ENCODE results near the genes USP14 and CLUL1.

DNA sequence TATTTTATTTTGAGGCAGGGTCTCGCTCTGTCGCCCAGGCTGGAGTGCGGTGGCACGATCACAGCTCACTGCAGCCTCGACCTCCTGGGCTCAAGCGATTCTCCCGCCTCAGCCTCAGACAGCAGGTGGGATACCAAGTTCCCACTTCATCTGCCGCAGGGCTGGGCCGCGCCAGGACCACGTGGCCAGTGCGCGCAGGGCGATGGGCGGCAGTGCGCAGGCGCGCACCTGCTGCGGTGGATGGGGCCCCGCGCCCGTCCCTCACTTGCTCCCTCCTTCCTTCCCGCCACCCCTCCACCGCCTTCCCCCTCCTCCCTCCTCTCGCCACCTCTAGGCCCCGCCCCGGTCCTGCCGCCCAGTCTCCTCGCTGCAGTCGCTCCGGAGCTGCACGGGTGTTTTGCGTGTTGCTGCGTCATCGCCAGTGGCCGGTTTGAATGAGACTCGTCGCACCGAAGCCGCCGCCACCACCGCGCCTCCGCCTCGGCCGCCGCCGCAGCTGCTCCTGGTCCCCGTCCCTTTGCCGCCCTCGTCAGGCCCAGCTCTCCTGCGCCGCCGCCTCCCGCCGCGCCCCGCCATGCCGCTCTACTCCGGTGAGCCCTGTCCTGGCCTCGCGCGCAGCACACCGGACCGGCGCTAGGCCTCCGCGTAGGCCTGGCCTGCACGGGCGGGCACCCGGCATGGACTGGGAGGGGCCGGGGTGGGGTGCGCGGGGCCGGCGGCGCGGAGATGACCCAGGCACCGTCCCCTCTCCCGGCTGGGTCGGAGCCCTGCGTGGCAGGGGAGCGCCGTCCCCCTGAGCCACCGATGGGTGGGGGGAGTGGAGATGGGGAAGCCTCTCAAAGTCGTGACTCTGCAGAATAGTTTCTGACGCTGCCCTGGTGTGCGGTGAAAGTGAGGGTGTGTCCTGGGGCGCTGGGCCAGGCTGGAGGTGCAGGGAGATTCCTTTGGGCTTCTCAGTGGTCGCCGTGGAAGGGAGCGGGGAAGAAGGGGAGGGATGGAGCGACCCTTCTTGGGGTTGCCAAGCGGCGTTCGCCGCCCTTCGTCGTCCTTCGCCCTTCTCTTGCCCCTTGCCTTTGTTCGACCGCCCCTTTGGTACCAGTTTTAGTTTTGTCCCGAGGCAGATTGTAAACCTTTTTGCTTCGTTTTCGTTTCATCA is at the start of gene USP14:
Gene USP14 (plus strand): TSS at position 433 of the 1,156 bp plus-strand sequence.
CAGE:
- cytosol, long polyA minus RNA = start-site peak on the plus strand centred at position 450 of the sequence, 35 bp wide, 79 reads
- cytosol, long polyA plus RNA = start-site peak on the plus strand centred at position 430 of the sequence, 82 bp wide, 431 and 50 reads in 2 replicates
- long polyA plus RNA = start-site peak on the plus strand centred at position 442 of the sequence, 61 bp wide, 368 and 463 reads in 2 replicates
- nucleus, long polyA minus RNA = no peak
- nucleus, long polyA plus RNA = start-site peak on the plus strand centred at position 465 of the sequence, 222 bp wide, 612 and 504 reads in 2 replicates

GRCh38 chr18:159281-159635 is 901 bp downstream of the USP14 start:
CAGE:
- cytosol, long polyA minus RNA = no peak
- cytosol, long polyA plus RNA = no peak
- long polyA plus RNA = no peak
- nucleus, long polyA minus RNA = no peak
- nucleus, long polyA plus RNA = no peak

CAGE:
- cytosol, long polyA minus RNA = no peak
- cytosol, long polyA plus RNA = no peak
- long polyA plus RNA = no peak
- nucleus, long polyA minus RNA = no peak
- nucleus, long polyA plus RNA = no peak
These were observed 38.1 kb downstream of the USP14 start for GRCh38 chr18:196471-196901.

DNA sequence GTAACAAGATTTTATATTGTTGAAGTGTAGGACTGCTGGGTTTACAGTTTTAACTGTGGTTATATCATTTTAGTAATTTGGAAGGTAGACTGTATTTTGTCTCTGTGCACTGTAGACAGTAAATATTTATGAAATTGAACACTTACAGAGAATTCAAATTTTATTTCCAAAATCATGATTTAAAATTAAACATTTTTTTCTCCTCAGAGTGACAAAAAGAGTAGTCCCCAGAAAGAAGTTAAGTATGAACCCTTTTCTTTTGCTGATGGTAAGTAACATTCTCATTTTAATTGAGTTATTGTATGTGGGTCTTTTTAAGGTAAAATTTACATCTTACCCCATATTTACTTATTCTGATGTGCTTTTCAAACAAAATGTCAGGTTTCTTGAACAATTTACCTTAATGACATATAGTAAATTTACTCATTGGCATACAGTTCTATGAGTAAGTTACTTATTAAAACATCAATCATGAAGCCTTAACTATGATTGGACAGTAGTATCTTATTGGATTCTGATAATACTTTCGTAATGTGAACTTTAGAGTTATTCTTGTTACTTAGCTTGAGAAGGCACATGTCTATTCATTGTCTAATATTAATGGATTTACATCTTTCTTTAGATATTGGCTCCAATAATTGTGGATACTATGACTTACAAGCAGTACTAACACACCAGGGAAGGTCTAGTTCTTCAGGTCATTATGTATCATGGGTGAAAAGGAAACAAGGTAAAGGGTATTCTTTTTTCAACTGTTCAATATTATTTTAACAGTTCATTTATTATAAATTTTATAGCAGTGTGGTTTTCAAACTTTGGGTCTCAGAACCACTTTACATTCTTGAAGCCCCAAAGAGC is 51.6 kb downstream of the USP14 start:
CAGE:
- cytosol, long polyA minus RNA = no peak
- cytosol, long polyA plus RNA = no peak
- long polyA plus RNA = no peak
- nucleus, long polyA minus RNA = no peak
- nucleus, long polyA plus RNA = no peak

CAGE:
- cytosol, long polyA minus RNA = start-site peak on the plus strand at chr18:213525-213695, 7 reads; start-site peak on the plus strand at chr18:213888-213942, 11 reads
- cytosol, long polyA plus RNA = no peak
- long polyA plus RNA = no peak
- nucleus, long polyA minus RNA = no peak
- nucleus, long polyA plus RNA = no peak
These were observed 54.2 kb downstream of the THOC1 start for GRCh38 chr18:213294-214497.

GRCh38 chr18:217911-218746 is 49.7 kb downstream of the THOC1 start:
CAGE:
- cytosol, long polyA minus RNA = no peak
- cytosol, long polyA plus RNA = no peak
- long polyA plus RNA = no peak
- nucleus, long polyA minus RNA = no peak
- nucleus, long polyA plus RNA = no peak

CAGE:
- cytosol, long polyA minus RNA = no peak
- cytosol, long polyA plus RNA = no peak
- long polyA plus RNA = no peak
- nucleus, long polyA minus RNA = no peak
- nucleus, long polyA plus RNA = no peak
These were observed 731 bp upstream of the THOC1 start for GRCh38 chr18:268336-269219.

DNA sequence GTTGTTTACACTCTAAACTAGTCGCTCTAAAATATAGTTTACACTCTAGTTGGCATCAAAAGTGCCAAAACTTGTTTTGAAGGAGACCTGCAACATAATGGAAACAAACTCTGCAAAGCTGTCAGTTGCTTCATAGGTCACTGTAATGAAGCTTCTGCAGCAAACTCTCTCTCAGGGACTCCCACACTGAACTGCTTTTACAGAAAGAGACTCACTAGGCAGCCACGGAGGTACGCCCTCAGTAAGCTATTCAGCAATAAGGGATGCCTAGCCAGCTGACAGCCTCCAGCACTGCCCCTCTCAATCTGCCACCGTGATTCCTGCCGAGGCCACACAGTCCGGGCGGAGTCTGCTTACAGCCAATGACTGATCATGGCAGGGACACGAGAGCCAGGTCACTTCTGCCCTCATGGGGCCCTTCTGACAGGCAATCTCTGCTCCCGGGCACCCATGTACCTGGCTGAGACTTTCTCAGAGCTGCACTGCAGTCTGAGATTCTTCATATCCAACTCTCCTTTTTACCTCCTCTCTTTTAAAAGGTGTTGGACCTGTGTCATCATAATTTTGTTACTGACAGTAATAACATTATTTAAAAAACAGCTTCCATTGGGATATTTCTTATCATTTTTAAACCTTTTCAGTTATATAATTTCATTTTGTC is 51.0 kb downstream of the COLEC12 start:
CAGE:
- cytosol, long polyA minus RNA = no peak
- cytosol, long polyA plus RNA = no peak
- long polyA plus RNA = no peak
- nucleus, long polyA minus RNA = no peak
- nucleus, long polyA plus RNA = no peak

CAGE:
- cytosol, long polyA minus RNA = no peak
- cytosol, long polyA plus RNA = no peak
- long polyA plus RNA = no peak
- nucleus, long polyA minus RNA = no peak
- nucleus, long polyA plus RNA = no peak
These were observed 25.4 kb downstream of the COLEC12 start for GRCh38 chr18:475081-475565.

CAGE:
- cytosol, long polyA minus RNA = start-site peak on the plus strand at chr18:597004-597015, 6 reads
- cytosol, long polyA plus RNA = no peak
- long polyA plus RNA = no peak
- nucleus, long polyA minus RNA = no peak
- nucleus, long polyA plus RNA = no peak
These were observed at the start of gene CLUL1 for GRCh38 chr18:596667-597565. CLUL1 (plus strand) TSS chr18:596988.

DNA sequence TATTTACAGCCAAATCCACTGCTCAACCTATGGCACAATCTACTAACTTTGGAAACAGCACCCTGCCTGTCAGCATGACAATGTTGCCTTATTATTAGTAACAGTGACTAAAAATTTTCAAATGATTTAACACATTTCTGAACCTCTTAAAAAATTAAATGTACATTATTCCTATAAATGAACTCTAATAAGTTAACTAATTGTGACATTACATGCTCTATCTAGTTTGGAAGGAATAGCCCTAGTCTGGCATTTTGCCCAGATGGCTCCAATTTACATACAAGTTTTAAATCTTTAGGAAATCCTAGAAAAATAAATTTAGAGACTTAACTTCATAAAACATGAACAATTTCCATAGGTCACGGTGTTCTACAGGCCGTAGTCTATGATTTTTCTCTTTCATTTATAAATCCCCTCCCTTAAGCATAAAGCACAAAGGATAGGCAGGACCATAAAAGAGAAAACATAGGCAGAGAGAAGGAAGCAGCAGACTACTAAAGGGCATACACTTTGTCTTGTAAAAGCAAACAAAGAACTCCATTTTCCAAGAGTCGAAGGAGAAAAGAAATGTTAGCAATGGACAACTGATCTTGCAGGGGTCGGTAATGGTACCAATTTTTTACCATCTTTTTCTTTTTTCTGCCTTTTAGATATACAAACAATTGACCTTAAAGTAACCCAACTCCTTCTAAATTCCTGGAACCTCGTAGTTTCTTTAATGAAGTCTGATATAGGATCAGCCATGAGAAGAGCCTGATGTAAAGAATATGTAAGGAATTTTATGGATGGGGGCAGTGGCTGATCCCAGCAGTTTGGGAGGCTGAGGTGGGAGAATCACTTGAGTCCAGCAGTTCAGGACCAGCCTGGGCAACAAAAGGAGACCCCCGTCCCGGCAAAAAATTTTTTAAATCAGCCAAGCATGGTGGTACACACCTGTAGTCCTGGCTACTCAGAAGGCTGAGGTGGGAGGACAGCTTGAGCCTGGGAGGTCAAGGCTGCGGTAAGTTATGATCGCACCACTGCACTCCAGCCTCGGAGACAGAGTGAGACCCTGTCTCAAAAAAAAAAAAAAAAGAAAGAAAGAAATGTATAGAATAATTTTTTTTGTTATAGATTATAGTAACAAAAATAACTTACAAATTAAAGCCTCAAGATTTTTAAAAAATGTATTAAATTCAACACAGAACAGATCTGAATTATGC is 33.3 kb downstream of the YES1 start:
CAGE:
- cytosol, long polyA minus RNA = no peak
- cytosol, long polyA plus RNA = no peak
- long polyA plus RNA = no peak
- nucleus, long polyA minus RNA = no peak
- nucleus, long polyA plus RNA = no peak

DNA sequence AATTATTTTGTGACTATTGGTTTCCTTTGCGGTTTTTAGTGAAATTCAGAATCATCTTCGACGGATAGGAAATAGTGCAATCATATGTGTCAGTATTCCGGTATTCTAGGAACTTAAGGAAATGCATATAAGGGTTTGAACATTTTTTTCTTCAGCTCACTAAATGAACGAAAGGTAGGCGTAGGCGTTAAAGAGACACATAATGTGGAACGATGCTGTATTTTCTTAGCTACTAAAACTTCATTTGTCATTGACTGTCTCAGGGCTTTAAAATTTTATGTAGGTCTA is 1.3 kb upstream of the YES1 start:
CAGE:
- cytosol, long polyA minus RNA = no peak
- cytosol, long polyA plus RNA = no peak
- long polyA plus RNA = no peak
- nucleus, long polyA minus RNA = no peak
- nucleus, long polyA plus RNA = no peak

DNA sequence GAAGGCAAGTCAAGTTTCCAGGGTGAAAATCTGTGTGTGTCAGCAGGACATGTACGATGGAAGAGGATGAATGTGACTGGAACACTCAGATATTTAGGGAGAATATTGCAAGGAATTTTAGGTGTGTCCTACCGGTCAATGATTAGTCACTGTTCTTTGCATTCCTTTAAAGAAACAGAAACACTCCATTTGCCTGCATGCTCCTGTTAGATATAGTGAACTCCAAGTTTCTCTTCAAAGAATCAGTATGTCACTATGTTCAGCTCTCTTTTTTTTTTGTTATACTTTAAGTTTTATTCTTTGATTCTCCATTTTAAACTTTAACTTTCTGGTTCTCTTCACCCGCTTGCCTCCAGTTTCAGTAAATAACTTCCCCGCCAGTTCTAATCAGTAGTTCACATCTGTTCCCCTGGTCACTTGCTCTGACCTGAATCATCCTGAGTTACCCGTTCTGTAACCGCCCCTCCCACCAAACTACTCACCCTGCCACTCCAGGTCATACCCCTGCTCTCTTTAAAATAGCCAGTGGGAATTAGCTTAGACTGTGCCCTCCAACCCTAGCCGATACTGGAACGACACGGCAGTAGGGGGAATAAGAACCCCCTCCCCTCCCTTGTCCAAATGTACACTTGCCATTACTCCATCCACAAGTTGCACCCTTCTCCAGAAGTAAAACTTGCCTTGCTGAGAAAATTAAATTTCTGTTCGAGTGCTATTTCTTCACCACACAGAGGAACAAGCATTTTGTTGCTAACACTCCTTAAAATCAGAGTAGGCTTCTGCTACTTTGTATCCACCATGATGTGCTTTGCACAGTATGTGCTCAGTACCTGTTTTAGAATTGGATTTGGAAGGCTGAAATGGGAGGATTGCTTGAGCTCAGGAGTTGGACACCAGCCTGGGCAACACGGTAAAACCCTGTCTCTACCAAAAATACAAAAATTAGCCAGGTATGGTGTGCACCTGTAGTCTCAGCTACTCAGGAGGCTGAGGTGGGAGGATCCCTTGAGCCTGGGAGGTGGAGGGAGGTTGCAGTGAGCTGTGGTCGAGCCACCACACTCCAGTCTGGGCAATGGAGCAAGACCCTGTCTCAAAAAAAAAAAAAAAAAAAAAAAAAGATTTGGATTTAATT is 268.3 kb downstream of the METTL4 start:
CAGE:
- cytosol, long polyA minus RNA = no peak
- cytosol, long polyA plus RNA = no peak
- long polyA plus RNA = no peak
- nucleus, long polyA minus RNA = no peak
- nucleus, long polyA plus RNA = no peak

GRCh38 chr18:2515823-2516742 is 55.2 kb downstream of the METTL4 start:
CAGE:
- cytosol, long polyA minus RNA = no peak
- cytosol, long polyA plus RNA = no peak
- long polyA plus RNA = no peak
- nucleus, long polyA minus RNA = no peak
- nucleus, long polyA plus RNA = no peak

DNA sequence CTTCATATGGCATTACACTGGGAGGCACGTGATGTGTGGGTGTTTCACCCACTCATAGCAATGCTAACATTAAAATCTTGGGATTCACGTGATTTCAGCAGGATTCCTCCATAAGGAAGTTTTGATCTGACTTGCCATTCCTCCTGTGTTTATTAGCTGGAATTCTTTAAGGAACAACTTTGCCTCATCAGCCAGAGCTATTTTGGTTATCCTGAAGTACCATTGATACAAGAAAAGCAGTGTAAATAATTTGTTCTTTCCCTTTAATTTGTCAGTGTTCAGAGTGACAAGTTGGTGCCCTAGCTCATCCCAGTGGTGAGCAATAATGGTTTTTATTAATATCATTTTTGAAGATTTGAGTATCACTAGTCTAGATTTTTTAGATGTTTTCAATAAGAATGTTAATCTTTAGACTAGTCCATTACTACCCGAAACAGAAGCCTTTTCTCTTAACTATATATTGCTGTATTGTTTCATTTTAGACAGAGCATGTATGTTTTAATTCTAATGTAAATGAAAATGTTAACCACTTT is 9.2 kb downstream of the SMCHD1 start:
CAGE:
- cytosol, long polyA minus RNA = no peak
- cytosol, long polyA plus RNA = no peak
- long polyA plus RNA = no peak
- nucleus, long polyA minus RNA = no peak
- nucleus, long polyA plus RNA = no peak

GRCh38 chr18:2696066-2696977 is 40.8 kb downstream of the SMCHD1 start:
CAGE:
- cytosol, long polyA minus RNA = no peak
- cytosol, long polyA plus RNA = no peak
- long polyA plus RNA = no peak
- nucleus, long polyA minus RNA = no peak
- nucleus, long polyA plus RNA = no peak

DNA sequence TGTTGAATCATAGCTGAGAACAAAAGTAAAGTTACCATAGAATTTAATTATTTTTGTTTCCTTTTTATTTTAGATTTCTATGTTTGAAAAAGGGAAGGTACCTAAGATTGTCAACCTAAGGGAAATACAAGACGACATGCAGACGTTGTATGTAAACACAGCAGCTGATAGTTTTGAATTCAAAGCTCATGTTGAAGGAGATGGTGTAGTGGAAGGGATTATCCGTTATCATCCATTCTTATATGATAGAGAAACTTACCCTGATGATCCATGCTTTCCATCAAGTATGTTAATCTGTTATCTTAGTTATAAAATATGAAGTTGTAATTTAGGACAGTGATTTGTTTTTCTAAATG is 42.2 kb downstream of the SMCHD1 start:
CAGE:
- cytosol, long polyA minus RNA = start-site peak on the plus strand centred at position 143 of the sequence, 108 bp wide, 10 reads
- cytosol, long polyA plus RNA = no peak
- long polyA plus RNA = no peak
- nucleus, long polyA minus RNA = no peak
- nucleus, long polyA plus RNA = no peak

DNA sequence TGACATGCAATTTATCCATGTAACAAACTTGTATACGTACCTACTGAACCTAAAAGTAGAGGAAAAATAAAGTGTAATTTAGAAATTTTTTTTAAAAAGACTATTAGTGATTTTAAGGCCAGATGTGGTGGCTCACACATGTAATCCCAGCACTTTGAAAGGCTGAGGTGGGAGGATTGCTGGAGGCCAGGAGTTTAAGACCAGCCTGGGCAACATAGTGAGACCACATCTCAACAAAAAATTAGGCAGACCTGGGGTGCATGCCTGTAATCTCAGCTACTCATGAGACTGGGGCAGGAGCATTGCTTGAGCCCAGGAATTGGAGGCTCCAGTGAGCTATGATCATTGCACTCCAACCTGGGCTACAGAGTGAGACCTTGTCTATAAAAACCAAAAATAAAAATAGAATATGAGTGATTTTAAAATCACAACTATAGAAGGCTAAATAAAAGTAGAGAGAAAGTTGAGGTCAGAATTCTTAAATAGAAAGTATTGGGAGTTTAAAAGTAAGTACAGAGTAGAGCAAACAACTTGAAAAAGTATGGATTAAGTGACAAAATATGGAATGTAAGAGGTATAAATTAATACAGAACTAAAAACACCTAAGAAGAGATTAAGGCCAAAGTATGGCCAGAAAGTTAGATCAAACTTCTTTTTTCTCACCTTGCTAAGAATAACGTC is 81.9 kb downstream of the SMCHD1 start:
CAGE:
- cytosol, long polyA minus RNA = no peak
- cytosol, long polyA plus RNA = no peak
- long polyA plus RNA = no peak
- nucleus, long polyA minus RNA = no peak
- nucleus, long polyA plus RNA = no peak

GRCh38 chr18:2778998-2779952 is 67.5 kb upstream of the EMILIN2 start:
CAGE:
- cytosol, long polyA minus RNA = no peak
- cytosol, long polyA plus RNA = no peak
- long polyA plus RNA = no peak
- nucleus, long polyA minus RNA = no peak
- nucleus, long polyA plus RNA = no peak

GRCh38 chr18:2802417-2802974 is 44.3 kb upstream of the EMILIN2 start:
CAGE:
- cytosol, long polyA minus RNA = no peak
- cytosol, long polyA plus RNA = no peak
- long polyA plus RNA = no peak
- nucleus, long polyA minus RNA = no peak
- nucleus, long polyA plus RNA = no peak